H4 (cell line): ENCODE data around the gene C6orf226.

DNA sequence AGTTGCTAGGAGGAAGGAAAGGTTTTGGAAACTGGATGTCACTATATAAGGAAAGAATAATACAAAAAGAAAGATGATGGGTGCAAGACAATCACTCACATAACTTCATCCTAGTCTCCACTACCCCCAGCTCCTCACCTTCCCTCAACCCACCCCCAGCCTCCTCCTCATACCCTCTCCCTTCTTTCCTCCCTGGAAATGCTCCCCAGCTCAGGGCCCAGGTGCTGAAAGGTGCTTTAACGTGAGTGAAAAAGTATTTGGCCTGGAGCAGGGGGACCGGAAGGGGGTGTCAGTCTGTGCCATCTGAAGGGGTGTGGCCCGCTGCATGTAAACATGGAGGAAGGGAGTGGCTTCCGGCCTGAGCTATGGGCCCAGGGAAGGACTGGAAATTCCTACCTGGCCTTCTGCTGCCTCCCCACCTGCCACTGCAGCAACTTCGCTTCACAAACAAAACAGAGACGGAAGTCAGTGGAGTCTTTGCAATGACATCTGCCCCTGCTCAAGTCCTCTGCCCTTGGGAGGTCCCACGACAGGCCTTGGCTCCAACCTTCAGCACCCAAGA, 28.2 kb upstream of the FOXP4 start:
- RAMPAGE, long total RNA = no peak

- RAMPAGE, long total RNA = no peak
Observed at GRCh38 chr6:41527896-41528588, 18.1 kb upstream of the FOXP4 start.

DNA sequence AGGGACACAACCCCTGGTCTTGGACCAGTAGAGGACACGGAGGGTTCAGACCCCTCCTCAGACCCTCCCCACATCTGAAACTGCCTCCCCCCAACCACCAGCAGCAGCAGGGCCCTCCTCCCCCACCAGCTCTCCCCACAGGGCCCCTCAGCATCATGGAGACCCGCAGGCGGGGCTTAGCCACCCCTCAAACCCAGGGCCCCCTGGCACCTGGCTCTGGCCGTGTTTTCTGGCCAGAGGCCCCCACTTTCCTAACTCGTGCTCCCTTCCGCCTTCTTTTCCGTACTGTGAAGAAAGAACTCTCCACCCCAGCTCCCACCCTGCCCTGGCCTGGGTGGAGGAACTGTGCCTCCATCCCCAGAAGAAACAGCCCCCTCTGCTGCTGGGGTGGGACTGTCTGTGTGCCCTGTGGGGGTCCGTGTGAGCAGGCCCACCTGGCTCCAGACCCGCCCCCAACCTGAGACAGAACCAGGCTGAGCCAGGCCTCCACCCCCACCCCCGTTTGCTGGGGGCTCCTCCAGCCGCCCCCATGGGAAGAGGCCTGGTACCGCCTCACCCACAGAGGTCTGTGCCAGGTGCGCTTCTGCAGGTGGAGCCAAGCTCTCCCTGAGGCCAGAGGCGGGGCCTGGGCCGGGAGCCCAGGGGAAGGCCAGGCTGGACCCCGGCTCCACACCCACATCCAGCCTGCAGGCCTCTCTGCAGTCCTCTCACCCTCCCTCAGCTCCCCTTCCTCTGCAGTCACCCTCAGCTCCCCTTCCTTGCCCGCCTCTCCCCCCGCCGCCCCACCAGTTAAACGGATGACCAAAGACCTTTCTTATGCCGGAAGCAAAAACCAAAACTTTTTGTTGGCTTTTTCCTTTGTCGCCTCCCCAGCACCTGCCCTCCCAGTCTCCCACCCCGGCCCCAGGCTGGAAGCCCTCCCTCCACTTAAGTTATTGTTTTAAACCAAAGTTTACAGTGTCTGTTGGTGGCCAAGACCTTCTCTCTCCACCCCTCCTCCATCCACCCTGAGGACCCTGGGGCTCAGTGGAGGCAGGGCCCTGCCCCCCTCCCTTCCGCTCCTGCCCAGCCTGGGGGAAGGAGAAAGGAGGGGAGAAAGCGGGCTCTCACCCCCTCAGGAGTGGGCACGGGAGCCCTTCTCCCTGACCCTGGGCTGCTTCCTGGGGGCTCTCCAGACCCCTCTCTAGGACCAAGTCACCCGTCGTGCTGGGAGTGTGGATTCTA, 38.7 kb upstream of the MDFI start:
- RAMPAGE, long total RNA = no peak

DNA sequence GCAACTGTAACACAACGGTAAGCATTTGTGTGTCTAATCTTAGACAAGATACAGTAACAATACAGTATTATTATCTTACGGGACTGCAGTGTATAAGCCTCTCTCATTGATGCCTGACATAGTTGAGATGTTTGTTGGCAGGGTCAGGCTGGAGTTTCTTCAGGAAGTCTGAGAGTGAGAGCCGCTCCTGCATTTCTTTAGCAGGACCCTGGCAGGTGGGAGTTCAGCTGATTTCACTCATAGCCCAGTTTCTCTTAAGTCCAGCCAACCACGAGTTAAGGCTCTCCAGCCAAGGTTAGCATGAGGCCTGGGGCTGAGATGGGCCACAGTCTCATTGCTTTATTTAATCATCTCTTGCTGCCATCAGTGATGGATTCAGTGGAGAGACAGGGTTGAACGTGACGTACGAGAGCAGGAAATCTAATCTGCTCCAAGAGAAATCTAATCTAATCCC, 11.2 kb upstream of the PGC start:
- RAMPAGE, long total RNA = no peak

GRCh38 chr6:41771113-41772003, 8.3 kb downstream of the FRS3 start:
- RAMPAGE, long total RNA = no peak

DNA sequence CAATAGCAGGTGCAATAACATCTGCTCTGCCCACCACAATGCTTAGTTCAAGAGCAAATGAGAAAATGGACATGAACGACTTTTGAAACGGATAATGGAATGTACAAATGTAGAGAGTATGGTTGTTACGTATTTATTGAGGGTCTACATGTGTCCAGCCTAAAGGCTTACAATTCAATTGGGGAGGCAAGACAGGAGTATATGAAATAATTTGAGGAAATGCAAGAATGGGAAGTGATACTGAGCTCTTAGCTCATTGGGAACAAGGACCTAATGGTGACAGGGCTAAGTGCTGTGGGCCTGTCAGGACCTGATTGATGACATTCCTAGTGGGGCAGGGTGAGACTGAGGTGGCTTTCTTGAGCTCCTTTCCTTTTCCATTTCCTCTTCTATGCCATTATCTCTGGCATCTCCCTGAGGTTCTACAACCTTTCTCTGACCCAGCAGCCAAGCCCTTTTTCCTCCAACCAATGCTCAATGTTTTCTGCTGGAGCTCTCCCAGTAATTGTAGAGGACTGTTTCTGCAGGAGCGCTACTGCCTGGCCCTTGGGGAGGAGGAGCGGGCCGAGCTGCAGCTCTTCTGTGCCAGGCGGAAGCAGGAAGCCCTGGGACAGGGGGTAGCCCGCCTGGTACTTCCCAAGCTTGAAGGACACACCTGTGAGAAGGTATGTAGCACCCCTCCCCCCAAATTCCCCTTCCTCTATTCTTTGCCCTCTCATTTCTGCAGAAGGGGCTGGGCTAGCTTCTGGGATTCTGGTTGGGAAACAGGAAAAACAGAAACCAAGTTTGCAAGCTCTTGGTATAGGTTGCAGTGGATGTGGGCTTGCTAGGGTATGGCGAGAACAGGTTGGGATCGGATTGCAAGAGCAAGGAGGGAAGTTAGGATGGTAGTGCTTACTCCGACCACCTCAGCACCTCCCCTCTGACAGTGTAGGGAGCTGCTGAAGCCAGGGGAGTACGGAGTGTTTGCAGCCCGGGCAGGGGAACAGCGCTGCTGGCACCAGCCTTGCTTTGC, 2.8 kb upstream of the TOMM6 start:
- RAMPAGE, long total RNA = no peak

GRCh38 chr6:41921896-41922368, 633 bp downstream of the BYSL start:
- RAMPAGE, long total RNA = no peak

GRCh38 chr6:41934631-41935422, 6.8 kb downstream of the CCND3 start:
- RAMPAGE, long total RNA = no peak

DNA sequence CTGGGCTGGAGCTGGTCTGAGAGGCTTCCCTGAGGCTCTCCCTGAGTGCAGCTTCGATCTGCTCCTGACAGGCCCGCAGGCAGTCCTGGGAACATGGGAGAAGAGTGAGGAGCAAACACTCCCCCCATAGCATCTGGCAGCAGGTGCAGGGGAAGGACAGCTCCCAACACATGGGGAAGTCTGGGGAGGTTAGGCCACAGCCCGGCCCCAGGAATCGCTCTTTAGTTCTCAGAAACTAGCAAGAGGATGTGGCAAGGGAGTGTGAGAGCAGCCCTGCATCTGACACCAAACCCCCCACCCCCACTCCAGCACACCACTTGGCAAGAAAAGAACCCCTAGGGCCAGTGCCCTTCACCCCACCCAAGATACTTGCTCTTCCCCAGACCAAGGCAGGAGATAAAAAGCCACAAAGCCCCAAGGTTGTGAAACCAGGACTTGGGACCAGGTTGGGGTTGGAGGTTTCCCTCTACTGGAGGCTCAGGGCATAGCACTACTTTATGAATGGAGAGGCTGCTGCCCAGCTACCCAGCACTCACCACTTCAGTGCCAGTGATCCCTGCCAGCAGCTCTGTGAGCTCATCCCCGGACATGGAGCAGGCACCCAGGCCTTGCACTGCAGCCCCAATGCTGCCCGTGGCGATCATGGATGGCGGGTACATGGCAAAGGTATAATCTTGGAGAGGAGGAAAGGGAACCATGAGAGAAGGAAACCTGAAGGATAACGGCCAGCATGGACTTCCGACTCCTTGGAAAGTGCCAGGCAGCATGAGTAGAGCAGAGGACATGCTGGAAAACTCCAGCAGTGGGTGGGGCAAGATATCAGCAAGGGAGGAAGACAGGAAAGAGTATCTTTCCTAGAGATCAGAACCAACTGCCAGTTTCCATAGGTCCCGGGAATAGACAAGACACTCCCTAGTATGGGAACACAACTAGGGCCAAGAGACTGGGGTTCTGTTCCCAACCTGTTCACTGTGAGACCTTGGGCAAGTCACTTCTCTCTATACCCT, 5.3 kb downstream of the CCND3 start:
- RAMPAGE, long total RNA = no peak

GRCh38 chr6:41953289-41953845, 11.8 kb upstream of the CCND3 start:
- RAMPAGE, long total RNA = no peak

GRCh38 chr6:41997037-41997514, 53.2 kb upstream of the TAF8 start:
- RAMPAGE, long total RNA = no peak

GRCh38 chr6:42016854-42017691, 33.3 kb upstream of the TAF8 start:
- RAMPAGE, long total RNA = no peak

GRCh38 chr6:42123588-42124100, 18.8 kb downstream of the C6orf132 start:
- RAMPAGE, long total RNA = no peak

GRCh38 chr6:42251906-42252273, 34.2 kb upstream of the MRPS10 start:
- RAMPAGE, long total RNA = no peak

DNA sequence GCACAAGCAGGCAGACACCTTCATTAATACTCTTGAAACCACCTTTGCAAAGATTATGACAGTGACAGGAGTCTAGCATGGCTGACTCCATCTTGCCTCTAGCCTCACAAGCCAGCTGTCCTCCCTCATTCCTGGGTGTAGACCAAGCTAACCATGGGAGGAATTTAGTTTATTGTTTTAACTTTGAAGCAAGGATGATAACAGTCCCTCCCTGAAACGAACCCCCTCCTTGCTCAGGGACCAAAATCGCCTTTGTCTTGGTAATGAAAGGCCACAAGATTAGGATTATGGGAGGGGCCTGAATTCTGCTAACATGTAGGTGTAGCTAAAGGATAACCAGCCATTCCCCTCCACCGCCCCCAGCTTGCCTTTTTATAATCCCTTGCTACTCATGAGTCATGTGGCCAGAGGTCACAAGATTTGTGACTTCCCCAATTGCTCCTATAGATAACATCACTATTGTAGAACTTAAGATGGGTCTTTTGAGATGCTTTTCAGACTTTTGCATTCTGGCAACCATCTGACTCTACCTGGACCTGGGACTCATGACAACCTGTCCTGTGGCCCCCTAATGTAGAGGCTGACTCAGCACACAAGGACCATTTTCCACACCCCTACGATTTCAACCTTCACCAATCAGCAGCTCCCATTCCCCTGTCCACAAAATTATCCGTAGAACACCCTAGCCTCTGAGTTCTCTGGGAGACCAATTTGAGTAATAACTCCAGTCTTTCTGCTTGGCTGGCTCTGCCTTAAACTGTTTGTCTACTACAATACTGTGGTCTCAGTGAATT, 99.0 kb upstream of the MRPS10 start:
- RAMPAGE, long total RNA = no peak

DNA sequence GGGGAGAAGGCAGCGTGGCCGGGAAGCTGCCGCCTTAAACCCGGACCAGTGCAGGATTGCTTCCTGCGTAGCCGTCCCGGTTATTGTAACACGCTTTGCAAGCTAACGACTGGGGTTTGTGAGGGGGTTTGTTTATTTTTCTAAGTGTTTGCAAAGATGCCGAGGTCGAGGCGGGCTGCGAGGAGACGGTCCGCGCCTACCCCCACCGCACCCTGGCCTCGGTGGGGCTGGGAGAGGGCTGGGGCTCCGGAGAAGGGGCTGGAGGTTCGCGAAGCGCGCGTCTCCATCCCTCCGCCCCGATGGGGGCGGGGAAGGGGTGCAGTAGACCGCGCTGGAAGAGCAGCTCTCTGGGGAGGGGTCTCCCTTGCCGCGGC, 926 bp upstream of the TRERF1 start:
- RAMPAGE, long total RNA = no peak

DNA sequence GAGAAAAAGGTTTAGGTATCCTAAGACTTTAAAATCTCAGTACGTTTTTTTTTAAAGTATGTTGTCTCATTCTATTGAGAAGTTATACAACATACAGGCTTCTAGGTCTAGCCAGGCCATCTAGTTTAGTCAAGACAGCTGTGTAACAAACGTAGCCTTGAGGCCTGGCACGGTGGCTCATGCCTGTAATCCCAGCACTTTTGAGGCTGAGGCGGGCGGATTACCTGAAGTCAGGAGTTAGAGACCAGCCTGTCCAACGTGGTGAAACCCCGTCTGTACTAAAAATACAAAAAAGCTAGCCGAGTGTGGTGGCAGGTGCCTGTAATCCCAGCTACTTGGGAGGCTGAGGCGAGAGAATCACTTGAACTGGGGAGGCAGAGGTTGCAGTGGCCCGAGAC, 3.3 kb downstream of the BICRAL start:
- RAMPAGE, long total RNA = no peak

DNA sequence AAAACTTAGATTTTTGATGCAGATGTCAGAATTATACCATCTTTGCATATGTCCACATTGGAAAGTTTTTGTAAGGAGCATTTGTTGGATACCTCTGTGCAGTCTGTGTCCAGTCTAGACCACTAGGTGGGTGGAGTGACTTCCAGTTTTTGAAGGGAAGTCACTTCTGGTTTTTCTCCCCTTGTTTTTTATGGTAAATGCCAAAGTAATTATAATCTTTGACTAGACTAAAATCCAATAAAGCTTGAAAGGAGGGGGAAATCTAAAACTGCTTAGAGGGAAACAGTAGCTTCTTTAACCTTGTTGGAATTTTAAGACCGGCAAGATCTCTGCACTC, 4.3 kb downstream of the BICRAL start:
- RAMPAGE, long total RNA = no peak

DNA sequence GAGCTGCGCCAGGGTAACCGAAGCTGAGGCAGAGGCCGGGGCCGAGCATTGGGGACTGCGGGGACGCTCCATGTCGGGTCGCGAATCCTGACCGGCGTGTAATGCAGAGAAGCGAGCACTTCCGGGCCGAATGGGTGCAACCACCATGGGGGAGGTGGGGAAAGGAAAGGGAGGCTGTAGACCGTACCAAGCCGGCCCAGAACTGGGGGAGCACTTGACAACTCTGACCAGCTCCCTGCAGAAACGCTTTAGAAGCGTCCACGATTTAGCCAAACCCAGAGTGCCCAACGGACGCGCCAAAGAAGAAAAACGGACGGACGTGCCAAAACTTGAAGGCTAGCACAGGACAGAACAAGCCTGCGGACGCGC, at the start of gene C6orf226:
TSS of gene C6orf226 (minus strand) at position 105 of the 369 bp plus-strand sequence.
- RAMPAGE, long total RNA = no peak

DNA sequence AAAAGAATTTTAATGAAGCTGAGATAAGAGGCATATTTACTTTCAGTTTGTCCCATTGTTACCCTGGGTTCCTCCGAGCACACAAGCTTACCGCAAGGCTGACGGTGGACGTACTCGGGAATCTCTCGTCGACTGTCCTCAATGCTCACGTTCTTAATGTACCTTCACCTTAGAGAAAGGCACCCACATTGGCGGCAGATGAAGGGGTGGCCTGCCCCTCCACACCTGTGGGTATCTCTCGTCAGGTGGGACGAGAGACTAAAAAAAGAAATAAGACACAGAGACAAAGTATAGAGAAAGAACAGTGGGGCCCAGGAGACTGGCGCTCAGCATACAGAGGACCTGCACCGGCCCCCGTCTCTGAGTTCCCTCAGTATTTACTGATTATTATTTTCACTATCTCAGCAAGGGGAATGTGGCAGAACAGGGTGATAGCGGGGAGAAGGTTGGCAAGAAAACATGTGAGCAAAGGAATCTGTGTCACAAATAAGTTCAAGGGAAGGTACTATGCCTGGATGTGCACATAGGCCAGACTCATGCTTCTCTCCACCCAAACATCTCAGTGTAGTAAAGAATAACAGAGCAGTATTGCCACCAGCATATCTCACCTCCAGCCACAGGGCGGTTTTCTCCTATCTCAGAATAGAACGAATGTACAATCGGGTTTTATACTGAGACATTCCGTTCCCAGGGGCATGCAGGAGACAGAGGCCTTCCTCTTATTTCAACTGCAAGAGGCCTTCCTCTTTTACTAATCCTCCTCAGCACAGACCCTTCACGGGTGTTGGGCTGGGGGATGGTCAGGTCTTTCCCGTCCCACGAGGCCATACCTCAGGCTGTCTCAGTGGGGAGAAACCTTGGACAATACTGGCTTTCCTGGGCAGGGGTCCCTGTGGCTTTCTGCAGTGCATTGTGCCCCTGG, 12.1 kb upstream of the C6orf226 start:
- RAMPAGE, long total RNA = no peak